Mesangial cell (primary cell): Measurements from ENCODE around the genes CIR1 and CHN1.

- RAMPAGE, long total RNA = no peak
These were observed 74.0 kb downstream of the MAP3K20 start for GRCh38 chr2:173149601-173150062.

GRCh38 chr2:173184159-173184826 is 108.6 kb downstream of the MAP3K20 start:
- RAMPAGE, long total RNA = no peak

- RAMPAGE, long total RNA = no peak
These were observed 129.9 kb downstream of the MAP3K20 start for GRCh38 chr2:173205603-173205898.

DNA sequence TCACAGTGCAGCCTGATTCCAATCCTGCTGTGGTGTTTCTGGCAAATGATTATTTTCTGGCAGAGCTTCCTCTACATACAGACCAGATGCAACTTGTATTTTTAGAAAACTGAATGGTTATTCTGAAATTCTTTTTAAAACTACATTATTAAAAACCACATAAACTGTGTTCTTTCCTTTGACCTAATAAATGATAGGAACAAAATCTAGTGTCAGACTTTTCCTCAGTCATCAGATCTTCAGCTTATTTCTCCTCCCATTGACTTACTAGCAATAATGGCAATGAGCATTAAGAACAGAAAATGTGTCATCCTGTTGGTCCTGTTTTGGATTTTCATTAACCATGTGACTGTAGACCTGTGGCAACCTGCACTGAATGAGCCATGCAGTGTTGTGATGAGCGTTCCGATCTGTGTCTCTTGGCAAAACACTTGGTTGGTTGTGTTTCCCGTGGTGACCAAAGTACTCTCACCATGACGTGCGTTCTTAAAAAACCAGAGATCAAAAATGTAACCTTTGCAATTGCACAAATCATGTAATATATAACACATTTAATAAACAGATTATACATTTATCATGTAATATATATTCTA is 138.5 kb downstream of the MAP3K20 start:
- RAMPAGE, long total RNA = no peak

DNA sequence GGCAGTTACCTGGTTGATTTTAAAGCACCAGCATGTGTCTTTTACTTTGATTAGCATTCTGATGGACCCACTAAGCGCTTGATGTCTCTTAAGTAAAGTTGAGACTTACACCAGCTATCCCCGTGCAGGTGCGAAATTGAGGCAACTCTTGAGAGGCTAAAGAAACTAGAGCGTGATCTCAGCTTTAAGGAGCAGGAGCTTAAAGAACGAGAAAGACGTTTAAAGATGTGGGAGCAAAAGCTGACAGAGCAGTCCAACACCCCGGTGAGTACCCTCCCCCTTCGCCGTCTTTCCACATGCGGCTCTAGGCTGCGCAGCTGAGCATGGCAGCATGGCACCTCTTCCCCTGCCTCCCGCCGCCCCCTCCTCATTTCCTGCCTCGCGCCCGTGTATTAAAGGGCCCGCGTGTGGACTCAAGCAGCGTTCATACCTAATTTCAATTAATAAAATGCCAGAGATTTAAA is 137.7 kb upstream of the CDCA7 start:
- RAMPAGE, long total RNA = no peak

DNA sequence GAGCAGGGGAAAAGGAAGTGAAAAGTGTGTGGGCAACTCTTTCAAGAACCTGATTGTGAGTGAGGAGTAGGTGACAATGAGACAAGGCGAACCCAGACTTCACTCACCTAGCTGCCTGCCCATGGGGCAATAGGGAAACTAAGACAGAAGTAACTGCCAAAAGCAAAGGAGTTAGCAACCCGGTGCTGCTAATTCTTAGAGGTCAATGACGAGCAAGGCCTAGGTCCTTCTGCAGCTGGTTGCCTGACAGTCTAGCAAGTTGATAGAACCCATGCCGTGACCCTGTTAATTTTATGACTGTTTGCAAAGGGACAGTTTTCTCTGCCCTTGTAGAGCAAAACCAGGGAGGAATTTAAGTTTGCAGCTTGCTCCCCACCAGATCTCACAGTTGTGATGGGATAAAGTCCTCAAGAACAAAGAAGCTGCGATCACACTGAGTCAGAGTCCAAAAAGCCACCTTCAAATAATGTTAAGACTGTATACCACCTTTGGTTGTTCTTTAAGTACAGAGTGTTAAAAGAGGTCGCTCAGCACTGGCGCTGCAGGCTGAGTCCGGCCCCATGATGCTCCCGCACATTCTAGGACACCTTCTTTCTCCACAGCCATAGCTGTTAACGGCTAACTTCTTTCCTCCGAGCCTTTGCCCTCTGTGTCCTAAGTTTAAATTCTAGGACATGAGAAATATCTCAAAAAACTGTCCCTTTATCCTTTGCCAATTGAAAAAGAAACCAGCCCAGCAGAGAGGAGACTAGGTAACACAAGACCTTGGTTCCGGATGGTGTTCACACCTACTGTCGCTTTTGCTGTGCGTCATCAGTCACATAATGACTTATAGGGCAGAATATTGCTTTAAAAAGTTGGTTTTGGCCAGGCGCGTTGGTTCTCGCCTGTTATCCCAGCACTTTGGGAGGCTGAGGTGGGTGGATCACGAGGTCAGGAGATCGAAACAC is 66.5 kb downstream of the SP3 start:
- RAMPAGE, long total RNA = no peak

DNA sequence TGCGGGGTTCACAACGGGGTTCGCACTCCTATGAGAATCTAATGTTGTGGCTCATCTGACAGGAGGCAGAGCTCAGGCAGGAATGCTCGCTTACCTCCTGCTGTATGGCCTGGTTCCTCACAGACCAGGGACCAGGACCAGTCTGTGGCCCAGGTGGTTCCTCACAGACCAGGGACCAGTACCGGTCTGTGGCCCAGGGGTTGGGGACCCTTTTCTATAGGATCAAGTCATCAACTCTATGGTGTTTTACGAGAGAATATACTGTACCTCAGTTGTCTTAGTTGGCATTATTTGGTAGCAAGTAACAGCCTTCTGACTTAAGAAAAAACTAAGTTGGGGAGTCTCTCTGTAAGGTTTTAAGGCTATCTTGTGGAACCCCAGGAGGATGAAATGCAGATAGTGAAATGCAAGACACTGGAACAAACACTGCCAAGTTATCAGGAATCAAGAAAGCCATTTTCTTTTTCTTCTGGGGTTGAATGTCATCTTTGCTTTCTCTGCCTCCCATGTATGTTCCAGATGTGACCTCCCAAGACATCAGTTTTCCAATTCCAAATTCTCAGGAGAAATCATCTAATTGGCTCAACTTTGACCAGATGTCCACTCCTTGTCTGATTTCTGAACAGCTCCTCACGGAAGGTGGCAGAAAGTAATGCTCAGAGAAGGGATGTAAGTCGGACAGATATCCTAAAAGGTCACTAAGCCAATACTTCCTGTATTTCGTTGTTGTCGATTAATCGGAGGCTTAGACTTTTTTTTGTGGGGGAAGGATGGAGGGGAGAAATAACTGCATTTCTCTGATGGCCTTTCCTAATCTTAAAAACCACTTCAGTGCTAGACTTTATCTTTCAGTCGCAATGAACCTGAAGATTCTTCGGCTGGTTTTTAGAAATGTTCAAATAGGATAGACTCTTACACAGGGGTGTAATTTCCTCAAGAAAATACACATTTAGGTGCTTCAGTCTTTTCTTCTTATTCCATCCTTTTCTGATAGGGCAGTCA is 60.8 kb downstream of the SP3 start:
- RAMPAGE, long total RNA = no peak

GRCh38 chr2:173921491-173922376 is 43.4 kb downstream of the SP3 start:
- RAMPAGE, long total RNA = no peak

DNA sequence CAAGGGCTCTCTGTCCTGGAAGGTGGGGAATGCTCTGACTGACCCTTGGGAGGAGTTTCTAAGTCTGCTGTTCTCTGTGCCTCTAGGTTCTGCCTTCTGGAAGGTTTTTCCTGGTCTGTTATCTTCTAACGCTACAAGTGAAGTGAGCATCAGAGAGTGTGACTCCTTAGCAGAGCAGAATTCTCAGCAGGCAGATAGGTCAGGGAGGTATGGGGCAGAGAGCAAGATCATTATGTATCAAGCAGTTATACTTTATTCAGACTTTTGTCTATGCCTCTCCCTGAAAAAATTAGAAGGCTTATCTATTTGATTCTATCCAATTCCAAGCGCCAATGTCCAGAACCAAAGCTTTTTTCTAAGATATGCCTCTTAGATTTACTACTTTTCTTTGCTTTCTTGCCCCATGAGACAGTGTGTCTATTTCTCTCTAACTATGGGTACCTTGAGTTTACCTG is 35.5 kb downstream of the SP3 start:
- RAMPAGE, long total RNA = no peak

GRCh38 chr2:174117730-174118804 is 130.3 kb downstream of the OLA1 start:
- RAMPAGE, long total RNA = no peak

DNA sequence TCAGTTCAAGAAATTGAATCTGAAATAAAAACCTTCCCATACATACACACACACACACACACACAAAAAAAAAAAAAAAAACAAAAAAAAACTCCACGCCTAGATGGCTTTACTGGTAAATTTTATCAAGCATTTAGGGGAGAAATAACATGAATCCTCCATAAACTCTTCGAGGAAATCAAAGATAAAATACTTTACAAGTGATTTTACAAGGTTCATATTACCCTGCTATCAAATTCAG is 74.4 kb downstream of the OLA1 start:
- RAMPAGE, long total RNA = no peak

- RAMPAGE, long total RNA = no peak
These were observed 502 bp upstream of the OLA1 start for GRCh38 chr2:174248891-174249177.

- RAMPAGE, long total RNA = start-site peak on the minus strand at chr2:174395659-174395674, 24 reads; start-site peak on the plus strand at chr2:174395739-174395772, 120 reads
These were observed at the start of gene CIR1 for GRCh38 chr2:174395105-174396063. Gene CIR1 (minus strand): TSS chr2:174395712.

DNA sequence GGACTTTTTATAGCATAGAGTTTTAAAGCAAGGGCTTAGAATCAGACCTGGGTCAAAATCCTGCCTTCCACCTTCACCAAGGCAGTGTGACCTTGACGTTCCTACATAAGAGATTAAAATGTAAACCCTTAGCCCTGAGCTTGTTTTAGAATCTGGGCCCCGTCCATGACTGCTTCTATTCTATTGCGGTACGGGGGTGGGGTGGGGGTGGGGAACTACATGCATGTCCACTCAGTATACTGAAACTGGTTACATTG is 638 bp upstream of the GPR155 start:
- RAMPAGE, long total RNA = no peak

- RAMPAGE, long total RNA = no peak
These were observed 50.7 kb downstream of the WIPF1 start for GRCh38 chr2:174546678-174547510.

GRCh38 chr2:174555252-174556096 is 42.1 kb downstream of the WIPF1 start:
- RAMPAGE, long total RNA = no peak

DNA sequence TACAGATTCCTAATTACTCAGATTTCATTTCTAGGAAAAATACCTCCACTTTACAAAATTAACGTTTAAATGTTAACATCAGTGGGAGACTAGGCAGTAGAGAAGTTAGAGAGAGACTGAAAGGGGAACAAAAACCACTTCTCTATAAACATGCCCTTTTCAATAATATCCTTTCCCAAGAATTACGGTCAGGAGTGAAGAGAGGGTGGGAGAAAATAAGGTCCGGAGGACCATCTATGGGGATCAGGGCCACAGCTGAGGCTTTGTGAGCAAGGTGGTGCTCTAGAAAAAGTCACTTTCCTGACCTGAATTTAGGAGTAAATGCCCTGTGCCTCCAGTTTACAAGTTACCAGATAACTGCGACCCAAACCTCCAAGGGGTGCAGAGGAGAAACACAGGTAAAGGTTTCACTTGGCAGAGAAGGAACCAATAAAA is 65.3 kb upstream of the WIPF1 start:
- RAMPAGE, long total RNA = no peak

- RAMPAGE, long total RNA = no peak
These were observed 69.9 kb upstream of the WIPF1 start for GRCh38 chr2:174667279-174668149.

- RAMPAGE, long total RNA = no peak
These were observed 868 bp downstream of the CHN1 start for GRCh38 chr2:175004178-175004847.

DNA sequence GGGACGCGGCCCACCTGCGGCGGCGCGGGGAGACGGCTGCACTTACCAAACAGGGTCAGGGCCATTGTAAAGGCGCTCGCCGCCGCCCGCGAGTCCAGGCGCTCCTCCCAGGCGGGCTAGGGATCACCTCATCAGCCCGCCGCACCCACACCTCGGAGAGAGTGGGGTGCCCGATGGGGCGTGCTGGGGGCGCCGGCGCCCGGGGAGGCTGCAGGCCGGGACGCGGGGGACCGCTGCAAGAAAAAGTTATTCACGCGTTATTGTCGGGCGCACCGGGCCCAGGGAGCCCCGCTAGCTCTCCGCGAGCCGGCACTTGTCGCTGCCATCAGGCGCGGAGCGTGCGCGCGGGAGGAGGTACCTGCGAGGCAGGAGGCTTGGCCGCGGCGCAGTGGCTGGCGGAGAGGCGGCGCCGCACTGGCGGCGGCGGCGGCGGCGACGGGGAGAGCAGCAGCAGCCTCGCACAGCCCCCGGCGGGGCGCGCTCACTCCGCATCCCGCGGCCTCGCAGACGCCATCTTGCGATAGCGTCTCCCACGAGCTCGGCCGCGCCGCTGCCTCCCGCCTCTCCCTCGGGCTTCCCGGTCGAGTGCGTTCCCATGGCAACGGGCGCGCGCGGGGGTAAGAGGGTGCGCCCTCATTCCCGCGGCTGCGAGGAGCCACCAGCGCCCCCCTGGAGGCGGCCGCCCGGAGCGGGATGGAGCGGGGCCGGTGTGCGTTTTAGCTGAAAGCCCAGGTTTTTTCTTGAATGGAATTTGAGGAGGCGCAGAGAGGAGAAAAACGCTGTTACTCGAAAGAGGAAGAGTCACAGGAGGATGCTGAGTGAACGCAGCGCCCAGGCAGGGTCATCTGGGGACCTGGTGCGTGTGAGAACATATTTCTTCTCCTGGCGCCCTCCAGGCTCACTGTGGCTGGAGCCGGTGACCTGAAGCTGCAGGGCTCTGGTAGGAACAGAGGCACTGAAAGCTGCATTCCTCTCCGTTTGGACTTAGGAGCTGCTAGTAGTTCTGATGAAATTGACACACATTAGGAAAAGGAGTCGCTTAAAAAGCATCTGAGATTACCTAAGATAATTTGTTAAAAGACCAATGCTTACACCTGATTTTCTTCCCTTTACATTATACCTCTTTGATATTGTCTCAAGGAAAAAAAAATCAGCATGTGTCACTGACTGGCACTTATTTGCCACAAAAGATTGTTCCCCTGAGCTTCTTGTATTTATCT is at the start of gene CHN1:
Gene CHN1 (minus strand): TSS at position 534 of the 1,220 bp plus-strand sequence.
- RAMPAGE, long total RNA = no peak